Spinal cord (tissue), 3 donors: ENCODE results near the genes JPH2 and WFDC12.

GRCh38 chr20:41621180-41621445, 2.9 kb upstream of the CHD6 start:
- PRO-cap: no peak
- RAMPAGE, long total RNA: no peak

DNA sequence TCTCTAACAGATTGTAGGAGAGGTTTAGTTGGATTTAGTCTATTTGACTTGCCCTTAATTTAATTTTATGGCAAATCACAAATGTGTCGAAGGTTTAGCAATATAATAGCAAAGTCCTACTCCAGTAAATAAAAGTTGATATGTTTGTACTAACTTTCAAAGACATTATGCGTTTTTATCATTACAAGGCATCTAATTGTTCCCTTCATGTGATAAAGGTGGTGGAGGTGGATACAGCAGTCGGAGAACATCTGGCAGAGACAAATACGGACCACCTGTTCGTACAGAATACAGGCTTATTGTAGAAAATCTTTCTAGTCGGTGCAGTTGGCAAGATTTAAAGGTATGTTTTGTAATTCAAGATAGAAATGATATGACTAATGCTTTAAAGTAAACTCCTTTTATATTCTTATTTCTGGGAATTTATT, 1.9 kb downstream of the SRSF6 start:
- PRO-cap: no peak
- RAMPAGE, long total RNA: no peak

DNA sequence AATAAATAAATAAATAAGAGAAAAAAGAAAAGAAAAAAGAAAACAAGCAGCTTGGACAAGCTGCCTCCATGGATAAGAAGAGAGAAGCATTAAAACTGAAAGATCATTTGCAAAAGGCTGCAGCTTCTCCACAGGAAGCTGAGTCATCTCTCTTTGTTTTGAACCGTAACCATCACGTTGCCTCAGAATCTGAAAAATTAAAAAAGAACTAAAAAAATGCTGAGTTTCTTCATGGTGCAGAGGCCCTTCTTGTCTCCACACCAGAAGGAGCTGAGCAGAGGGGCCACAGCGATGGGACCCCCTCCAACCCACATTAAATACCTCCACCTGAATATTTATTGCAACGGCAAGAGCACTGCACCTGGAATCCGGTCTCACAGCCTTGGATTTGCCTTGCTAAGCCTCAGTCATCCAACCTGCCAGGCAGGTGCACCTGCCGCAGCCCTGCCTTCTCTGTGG, 28.1 kb downstream of the TOX2 start:
- PRO-cap: no peak
- RAMPAGE, long total RNA: no peak

- PRO-cap: no peak
- RAMPAGE, long total RNA: no peak
These were observed 35.3 kb downstream of the JPH2 start for GRCh38 chr20:44151613-44152235.

- PRO-cap: no peak
- RAMPAGE, long total RNA: no peak
These were observed at the start of gene JPH2 for GRCh38 chr20:44186548-44187808. Gene JPH2, minus strand, starts transcription at chr20:44187188.

GRCh38 chr20:44406510-44407174, 51.1 kb downstream of the HNF4A start:
- PRO-cap: no peak
- RAMPAGE, long total RNA: no peak

DNA sequence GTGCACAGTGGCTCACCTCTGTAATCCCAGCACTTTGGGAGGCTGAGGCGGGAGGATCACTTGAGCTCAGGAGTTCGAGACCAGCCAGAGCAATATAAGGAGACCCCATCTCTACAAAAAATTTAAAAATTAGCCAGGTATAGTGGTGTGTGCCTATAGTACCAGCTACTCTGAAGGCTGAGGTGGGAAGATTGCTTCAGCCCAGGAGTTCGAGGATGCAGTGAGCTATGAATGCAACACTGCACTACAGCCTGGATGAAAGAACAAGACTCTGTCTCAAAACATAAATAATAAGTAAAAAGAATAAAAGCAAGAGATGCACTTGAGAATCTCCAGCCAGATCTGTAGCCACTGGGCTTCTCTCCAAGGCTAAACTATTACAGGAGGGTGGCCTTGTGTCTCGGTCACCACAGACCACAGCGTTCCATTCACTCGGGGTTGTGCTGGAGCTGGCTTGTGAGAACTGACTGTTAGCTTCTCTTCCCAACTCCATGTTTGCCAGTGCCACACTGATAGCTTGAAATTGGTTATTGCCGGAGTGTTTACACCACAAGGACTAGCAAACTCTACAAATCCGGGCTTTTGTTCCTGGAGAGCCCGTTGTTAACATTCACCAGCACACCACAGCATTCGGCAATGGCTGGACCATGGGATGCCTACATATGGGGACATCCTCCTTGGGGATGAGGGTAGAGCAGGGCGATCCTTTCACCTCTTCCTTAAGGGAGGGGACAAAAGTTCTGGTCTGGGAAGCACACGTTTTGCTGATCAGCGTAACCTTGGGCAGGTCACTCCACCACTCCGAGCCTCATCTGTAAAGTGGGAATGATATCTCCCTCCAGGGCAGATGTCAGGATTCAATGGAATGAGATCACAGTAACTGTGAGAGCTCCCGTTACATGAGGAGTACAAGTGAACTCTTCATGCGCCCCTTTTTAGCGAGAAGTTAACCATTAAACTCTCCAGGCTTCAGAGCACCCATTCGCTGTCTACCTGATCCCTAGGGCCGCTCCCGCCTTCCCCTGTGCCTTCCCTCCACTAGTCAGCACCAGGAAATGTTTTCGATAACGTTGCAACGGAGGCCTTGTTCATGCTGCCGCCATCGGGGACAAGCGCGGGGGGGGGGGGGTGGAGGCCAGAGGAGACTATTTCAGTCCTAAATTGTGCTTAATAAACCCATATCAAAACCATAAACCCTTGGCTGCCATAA, 41.9 kb upstream of the TTPAL start:
- PRO-cap: no peak
- RAMPAGE, long total RNA: no peak

GRCh38 chr20:44447581-44448827, 27.7 kb upstream of the TTPAL start:
- PRO-cap: no peak
- RAMPAGE, long total RNA: no peak

- PRO-cap: no peak
- RAMPAGE, long total RNA: no peak
These were observed 10.6 kb upstream of the TTPAL start for GRCh38 chr20:44464975-44465641.

- PRO-cap: no peak
- RAMPAGE, long total RNA: no peak
These were observed 2.5 kb downstream of the TTPAL start for GRCh38 chr20:44478184-44478586.

GRCh38 chr20:44586857-44587567, 4.6 kb downstream of the PKIG start:
- PRO-cap: no peak
- RAMPAGE, long total RNA: no peak

DNA sequence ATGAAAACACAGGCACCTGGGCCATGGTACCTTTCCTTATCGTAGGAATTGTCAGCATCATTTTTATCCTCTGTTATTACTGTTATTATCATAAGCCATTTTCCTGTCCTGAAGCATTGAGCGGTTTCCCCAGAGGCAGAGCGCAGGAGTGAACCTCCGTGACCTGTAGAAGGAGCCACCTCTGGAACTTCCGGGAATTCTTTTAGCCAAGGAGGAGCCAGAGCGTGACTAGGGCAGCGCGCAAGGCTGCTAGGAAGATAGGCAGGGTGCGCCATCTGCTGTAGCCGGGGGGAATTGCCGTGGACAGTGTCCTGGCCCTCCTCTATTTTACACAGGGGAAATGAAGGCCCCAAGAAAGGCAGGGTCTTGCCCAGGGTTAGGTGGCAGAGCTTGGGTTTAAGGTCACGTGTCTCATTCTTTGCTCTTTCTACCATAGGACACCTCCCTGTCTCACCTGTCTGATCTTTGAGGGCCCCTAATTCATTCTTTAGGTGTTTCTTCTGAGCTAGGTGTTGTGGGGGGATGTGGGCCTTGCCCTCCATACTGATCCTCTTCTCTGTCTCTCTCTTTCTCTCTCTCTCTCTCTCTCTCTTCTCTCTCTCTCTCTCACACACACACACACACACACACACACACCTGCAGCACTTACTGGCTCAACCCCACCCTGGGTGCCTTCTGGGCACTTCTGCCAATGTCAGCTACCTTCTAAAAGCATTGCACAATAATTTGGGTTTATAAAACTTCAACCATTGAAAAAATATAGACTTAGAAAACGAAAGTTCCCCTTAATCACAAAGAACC, 27.7 kb downstream of the PKIG start:
- PRO-cap: no peak
- RAMPAGE, long total RNA: no peak

GRCh38 chr20:44695401-44696310, 19.5 kb upstream of the CCN5 start:
- PRO-cap: no peak
- RAMPAGE, long total RNA: no peak

GRCh38 chr20:44715656-44716125, 522 bp downstream of the CCN5 start:
- PRO-cap: no peak
- RAMPAGE, long total RNA: no peak

DNA sequence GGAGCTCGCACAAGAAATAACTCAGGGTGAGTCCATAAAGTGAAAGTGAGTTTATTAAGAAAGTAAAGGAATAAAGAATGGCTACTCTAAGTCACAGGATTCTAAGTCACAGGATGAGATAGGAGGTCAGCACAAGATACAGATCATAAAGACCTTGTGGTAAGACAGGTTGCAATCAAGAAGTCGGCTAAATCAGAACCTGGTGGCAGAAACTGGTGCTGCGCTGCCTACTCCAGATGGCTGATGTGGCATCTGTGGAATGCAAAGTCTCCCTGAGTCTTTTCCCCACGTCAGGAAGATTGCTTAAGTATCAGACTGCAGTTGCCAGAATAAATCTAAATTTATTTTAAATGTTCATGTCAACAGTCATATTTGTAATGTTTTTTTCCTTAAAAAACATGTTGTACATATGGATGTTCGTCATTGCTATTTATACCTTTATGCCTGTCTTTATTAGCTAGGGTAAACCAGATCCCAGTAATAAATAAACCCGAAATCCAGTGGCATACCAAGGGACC, 10.7 kb upstream of the KCNK15 start:
- PRO-cap: no peak
- RAMPAGE, long total RNA: no peak

- PRO-cap: no peak
- RAMPAGE, long total RNA: no peak
These were observed 8.4 kb upstream of the PABPC1L start for GRCh38 chr20:44901375-44901975.

DNA sequence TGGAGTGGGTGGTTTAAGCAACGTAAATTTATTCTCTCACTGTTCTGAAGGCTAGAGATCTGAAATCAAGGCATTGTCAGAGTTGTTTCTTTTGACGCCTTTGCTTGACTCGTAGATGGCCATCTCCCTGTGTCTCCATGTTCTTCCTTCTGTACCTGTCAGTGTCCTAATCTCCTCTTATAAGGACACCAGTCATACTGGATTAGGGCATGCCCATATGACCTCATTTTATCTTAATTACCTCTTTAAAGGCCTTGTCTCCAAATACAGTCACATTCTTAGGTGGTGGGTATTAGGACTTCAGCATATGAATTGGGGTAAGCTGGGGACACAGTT, 2.5 kb downstream of the STK4 start:
- PRO-cap: no peak
- RAMPAGE, long total RNA: no peak

GRCh38 chr20:44979264-44979749, 13.0 kb downstream of the STK4 start:
- PRO-cap: no peak
- RAMPAGE, long total RNA: no peak

GRCh38 chr20:45000239-45000551, 33.9 kb downstream of the STK4 start:
- PRO-cap: no peak
- RAMPAGE, long total RNA: no peak

- PRO-cap: no peak
- RAMPAGE, long total RNA: no peak
These were observed at the start of gene WFDC12 for GRCh38 chr20:45124373-45124570. Gene WFDC12, minus strand, starts transcription at chr20:45124465.